Ureter (tissue), 1 donor: ENCODE measurements around a stretch of chr21.

DNA sequence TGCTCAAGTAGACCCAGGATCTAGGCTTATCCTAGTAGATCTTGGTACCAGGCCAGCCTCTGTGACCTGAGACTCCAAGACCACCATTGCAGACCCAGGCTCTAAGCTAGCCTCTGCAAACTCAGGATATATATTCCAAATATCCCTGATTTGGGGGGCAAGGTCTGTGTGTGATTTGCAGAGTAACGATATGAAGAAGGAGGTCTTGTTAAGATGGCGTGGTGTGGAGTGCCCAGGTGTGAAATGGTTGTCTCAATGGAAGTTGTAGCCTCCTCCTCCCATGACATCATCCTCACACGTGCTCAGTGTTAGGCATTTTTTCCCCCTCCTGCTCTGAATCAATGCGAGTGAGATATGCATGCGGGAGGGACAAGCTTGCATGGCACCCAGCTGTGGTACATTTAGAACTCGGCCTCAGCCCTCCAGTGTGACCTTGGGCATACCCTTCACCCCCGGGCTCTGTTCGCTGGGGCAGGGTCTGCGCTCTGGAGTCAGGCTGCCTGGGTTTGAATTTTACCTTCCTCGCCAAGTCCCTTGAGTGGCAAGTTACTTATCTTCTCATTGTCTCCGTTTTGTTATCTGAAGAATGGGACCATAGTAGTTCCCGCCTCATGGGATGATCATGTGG lies 55.6 kb downstream of the B3GALT5 start:
- PRO-cap = no peak

DNA sequence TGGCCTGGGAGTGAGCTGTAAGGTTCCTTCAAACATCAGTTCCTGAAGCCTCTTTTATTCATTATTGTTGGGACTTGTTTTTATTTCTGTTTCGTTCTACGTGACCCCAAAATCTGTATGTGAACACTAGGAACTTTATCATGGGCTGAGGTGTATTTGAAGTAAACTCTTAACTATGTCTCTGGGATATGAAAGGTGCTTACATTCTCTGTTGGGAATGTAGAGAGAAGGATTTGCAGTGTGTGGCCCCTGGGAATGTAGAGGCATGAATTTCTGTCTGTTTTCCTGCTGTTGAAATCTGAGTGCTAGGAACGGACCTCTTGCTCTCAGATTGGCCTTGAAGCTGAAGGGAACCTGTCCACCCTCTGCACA lies 58.8 kb downstream of the B3GALT5 start:
- PRO-cap = no peak

GRCh38 chr21:41147079-41147505 lies 20.9 kb upstream of the BACE2 start:
- PRO-cap = no peak

DNA sequence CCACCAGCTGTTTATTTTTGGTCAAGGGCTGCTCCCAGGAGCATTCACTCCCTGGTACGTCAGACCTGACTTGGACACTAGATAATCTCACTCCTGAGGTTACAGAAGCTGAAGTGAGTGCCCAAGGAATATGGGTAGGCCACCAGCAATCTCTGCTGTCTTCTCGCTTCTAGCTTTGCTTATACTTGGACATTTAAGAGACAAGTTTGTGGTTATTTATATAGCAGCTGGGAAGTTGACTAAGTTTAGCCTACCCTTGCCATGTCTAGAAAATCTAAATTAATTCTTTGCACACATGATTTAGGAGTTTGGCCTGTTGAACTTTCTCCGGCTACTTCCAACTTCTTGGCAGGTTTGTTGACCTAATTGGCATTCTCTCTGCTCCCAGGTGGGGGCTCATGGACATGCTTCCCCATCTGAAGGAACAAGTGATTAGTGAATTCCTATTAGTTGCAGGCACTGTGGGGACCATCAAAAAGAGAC lies 44.8 kb downstream of the BACE2 start:
- PRO-cap = no peak

DNA sequence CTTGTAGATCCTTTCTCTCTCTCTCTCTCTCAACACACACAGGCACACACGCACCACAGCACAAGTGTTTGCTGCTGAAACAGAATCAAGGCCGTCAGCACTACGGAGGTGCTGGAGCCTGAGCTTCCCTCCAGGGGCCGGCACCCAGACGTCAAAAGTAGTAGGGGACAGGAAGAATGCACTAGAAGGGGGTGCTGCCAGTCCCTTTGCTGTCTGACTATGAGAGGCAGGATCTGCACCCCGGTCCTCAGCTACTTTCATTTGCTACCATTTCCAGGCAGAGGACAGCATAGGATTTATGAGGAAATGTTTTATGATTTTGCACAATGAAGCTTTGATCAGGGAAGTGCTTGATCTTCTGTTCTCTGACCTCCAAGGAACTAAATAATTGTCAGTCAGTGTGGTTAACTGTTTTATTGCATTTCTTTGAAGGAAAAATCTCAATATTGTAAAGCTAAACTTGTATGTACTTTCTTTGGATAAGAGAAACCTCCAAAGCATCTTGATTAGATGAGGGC lies 74.2 kb upstream of the FAM3B start:
- PRO-cap = no peak

DNA sequence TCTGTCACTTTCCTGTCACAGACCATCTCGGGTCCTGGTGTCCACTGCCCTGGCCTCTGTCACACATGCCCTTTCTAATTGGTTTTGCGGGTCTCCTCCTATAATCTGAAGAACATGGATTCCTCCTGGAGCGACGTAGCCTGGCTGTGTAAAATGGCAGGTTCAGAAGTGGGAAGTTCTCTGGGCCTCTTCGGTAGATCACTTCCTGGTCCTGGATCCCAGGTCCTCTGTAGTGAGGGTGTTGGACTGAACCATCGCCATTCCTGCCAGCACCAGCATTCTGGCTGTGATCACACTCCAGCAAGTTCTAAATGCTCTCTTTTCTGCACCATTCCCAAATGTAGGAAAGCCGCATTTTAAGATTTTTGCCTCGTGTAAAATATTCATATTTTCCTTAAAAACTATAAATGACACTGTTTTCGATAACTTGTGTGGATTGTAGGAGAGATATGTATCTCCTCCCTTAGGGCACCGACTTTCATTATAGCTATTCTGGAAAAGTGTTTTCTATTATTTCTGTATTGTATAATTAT lies 967 bp downstream of the FAM3B start:
- PRO-cap = no peak

GRCh38 chr21:41360318-41361253 lies 1.2 kb upstream of the MX2 start:
- PRO-cap = unidirectional peak, minus-strand start at chr21:41360672

DNA sequence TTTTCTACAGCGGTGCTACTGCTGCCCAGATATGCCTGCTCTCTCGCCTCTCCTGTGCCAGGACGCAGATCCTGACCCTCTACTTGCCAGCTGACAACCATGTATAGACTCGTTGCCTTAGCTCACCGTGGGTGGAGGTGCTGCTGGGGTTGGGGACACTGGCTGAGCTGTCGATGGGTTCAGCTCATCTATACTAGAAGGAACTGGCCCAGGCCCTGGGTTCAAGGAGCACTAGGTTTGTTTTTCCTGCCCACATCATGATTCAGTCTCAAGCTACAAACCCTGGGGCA lies 6.1 kb downstream of the MX1 start:
- PRO-cap = no peak

- PRO-cap = no peak
These were observed 14.7 kb downstream of the MX1 start for GRCh38 chr21:41440827-41441058.

DNA sequence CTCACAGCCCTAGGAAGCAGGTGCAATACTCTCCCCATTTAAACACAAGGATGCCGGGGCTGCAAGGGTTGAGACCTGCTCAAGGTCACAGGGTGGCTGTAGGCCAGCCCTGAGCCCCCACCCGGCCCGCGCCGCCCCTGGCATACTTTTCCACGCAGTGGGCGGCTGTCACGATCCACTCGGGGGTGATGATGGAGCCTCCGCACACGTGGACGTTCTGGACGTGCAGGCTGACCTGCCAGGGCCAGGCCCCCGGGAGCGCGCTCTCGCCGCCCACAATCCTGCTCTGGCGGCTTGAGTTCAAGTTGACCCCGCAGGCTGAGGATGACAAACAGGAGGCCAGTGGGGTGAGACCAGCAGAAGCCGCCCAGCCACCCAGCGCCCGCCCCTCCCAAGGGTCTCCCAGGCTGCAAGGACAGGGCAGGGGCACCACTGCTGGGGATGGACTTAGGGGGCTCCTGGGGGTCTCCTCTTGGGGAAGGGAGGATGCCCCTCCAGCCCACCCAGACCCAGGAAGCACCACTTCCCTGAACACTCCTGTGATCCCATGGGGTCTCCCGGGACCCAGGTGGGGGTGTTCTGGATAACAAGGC lies 34.7 kb downstream of the TMPRSS2 start:
- PRO-cap = no peak

DNA sequence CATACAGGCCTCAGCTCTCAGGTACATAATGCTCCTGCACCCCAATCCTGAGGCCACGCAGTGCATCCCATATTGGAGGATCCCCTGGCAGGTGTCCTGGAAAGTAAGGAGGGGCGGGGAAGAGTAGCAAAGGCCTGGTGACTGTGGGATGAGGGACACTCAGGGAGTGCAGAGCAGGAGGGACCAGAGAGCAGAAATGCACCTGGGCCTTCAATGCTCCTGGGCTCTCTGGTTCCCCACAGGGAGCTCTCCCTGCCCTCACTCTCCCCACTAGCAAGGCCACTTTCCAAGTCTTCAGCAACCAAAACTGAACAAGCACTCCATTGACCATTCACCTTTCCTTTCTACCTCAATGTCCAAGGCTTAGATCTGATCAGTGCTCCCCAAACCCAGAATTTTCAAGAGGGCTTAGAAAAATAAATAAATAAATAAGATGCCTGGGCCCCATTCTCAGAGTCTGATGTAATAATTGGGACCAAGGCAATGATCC lies 3.1 kb downstream of the TMPRSS2 start:
- PRO-cap = no peak

DNA sequence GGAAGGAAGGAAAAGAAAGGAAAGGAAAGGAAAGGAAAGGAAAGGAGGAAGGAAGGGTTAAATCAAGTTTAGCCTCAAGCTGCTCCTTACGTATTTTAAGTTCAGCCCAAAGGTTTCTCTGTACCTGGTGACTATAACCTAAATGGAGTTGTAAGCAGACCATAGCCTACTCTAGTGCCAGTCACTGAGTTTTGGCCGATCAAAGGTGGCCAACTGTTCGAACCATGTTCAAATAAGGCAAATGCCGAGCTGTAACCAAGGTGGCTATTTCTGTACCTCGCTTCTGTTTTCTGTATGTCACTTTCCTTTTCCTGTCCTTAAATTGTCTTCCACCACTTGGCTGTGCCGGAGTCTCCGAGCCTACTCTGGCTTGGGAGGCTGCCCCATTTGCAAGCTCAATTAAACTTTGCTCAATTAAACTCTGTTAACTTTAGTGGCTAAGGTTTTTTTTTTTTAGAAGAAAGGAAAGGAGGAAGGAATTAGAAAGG lies 38.0 kb upstream of the TMPRSS2 start:
- PRO-cap = no peak

DNA sequence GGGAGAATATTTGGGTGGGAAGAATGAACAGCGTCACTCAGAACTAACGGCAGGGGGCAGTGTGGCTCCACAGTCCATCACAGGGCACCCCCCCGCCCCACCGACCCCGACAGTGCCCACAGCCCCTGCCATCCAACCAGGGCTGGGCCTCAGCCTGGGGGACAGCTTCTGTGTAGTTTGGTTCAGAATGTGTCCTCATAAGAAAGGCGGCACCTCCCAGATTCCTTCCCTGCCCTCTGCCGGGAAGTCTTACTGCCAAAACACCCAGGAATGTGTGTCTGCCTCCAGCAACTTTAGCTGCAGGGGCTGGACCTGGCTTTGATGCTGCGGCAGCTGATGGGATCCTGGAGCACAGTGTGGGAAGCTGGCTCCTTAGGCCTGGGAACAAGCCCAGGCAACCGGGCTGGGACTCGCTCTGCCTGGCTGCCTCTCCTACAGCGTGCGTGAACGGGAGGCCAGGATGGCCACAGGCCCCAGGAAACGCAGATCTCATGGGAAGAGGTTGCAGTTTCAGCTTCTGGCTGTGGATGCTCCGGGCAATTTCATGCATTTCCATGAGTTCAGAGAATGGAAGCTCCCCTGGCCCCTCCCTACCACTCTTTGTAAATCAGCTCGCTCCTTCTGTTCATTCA lies 104.9 kb upstream of the TMPRSS2 start:
- PRO-cap = no peak

- PRO-cap = no peak
These were observed 82.6 kb downstream of the RIPK4 start for GRCh38 chr21:41684164-41684826.

GRCh38 chr21:41706550-41706936 lies 60.3 kb downstream of the RIPK4 start:
- PRO-cap = no peak

- PRO-cap = no peak
These were observed 11.4 kb upstream of the RIPK4 start for GRCh38 chr21:41778183-41778654.

DNA sequence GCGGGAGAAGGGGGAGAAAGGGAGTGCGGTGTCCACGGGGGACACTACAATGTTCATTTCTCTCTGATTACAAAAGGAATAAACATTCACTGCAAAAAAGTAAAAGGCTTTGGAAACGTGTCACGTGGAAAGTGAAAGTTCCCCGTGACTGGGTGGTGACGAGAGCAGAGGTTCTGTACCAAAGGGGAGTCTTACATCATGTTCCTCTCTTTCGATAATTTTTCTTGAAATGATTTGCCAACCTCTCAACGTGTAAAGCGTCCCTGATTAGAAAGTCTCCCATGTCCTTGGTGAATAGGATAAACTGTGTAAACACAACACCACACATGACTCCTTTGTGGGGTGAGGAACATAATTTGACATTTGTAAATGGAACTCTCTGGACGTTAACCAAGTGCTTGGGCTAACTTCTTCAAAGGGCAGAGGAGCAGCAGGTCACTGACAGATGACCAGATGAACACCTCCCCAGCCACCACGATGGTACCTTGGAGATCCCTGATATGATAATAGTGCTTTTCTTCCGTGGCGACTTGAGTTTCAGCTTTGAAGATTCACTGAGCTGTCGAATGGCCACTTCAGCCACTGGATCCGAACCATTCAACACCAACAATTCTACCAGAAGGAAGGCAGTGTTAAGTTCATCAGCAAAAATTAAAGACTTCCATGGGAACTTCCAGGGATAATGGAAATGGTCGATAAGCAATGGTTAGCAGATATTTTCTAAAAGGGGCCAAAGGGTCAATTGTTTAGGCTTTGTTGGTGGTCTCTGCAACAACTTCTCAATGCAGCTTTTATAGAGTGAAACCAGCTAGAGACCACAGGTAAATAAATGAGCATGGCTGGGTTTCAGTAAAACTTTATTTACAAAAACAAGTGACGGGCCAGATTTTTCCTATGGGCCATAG lies 22.2 kb upstream of the PRDM15 start:
- PRO-cap = no peak

DNA sequence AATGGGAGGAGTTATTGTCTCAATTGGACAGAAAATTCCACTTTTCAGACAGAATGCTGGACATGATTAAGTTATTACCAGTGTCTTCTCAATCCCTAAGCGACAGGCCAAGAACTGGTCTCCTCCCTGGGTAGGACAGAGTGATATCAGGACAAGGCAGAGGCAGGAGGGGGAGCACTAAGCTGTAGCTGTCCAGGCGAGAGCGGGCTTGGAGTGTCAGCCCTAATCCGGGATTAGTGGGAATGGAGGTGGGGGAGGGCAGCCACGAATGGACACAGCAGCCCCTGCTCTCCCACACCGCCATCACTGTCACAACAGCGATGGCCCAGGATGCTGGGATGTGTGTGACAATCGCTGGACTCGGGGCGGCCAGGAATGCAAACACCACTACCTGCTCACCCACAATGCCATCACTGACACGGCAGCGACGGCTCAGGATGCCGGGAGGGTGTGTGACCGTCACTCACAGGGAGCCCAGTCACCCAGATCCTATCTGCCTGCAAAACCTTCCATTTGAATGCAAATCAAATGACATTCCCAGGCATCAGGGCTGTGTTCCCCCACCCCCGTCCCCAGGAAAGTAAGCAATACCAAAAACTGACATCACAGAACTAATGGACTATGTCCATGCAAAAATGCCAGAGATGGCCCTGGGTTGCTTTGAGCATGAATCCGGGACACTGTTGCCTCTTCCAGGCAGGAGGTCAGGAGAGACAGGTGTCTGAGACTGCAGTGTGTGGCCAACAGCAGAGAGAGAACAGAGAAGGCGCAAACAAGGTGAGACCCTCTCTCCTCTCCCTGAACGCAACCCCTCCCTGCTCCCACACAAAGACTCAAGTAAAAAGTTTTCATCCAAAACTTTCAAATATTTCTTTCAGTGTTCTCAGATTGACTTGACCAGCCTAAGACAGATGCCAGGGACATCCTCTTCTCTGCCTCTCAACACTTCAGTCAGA lies 2.7 kb downstream of the C2CD2 start:
- PRO-cap = no peak

DNA sequence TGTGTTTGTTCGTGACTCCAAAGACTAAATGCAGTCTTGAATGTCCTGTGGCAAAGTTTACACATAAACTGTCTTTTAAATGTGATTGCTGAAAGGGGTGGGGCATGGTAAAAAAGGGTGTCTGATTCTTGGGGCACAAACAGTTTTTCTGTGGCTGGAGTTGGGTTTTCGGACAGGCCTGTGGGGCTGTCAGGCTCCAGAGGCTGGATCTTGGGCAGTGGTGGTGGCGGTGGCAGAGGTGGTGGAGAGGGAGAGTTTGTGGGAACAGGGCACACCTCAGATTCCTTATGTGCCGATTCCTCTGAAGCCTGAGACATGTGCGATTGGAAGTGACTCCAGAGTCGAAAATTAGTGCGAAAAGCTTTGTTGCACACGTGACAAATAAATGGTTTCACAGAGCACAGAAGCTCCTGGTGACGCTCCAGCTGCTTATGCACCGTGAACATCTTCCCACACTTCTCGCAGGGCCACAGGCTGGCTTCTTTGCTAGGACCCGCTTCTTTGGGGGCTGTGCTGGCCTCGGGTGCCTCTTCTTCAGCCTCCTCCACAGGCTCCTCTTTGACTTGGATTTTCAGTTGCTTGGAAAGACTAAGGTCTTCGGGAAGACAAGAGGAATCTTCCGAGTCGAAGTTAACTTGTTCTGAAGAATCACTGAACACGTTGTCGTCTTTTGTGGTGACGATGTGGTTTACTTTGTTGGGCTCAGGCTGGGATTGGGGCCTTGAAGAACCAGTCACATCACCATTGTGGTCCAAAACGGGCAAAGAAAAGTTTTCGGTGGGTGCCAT lies 19.1 kb downstream of the ZBTB21 start:
- PRO-cap = no peak

DNA sequence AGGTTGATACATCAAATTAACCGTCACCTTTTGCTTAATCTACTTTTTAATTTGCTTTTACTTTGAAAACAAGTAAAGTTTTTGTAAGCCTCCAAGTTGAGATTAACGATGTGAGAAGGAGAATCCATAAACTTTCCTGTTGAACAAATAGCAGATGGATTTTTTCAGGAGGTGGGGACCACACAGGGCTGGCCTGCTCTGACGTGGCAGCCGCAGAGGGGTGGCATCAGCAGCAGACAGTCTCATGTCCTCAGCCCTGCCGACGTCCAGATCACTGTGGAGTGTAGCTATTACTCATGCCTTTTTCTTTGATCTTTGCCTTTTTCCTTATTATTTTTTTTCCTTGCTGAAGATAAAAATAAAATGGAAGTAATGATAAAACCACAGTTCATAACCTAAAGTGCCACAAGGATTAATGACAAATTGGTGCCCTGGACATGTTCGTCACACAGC lies 15.2 kb upstream of the ZBTB21 start:
- PRO-cap = no peak